Subcutaneous preadipocyte (primary cell): ENCODE measurements around a stretch of chr10.

GRCh38 chr10:72319241-72319817 lies 35.4 kb downstream of the DNAJB12 start:
- CAGE, long polyA plus RNA: no peak

- CAGE, long polyA plus RNA: no peak
Measured at GRCh38 chr10:72326189-72326503, 28.6 kb downstream of the DNAJB12 start.

DNA sequence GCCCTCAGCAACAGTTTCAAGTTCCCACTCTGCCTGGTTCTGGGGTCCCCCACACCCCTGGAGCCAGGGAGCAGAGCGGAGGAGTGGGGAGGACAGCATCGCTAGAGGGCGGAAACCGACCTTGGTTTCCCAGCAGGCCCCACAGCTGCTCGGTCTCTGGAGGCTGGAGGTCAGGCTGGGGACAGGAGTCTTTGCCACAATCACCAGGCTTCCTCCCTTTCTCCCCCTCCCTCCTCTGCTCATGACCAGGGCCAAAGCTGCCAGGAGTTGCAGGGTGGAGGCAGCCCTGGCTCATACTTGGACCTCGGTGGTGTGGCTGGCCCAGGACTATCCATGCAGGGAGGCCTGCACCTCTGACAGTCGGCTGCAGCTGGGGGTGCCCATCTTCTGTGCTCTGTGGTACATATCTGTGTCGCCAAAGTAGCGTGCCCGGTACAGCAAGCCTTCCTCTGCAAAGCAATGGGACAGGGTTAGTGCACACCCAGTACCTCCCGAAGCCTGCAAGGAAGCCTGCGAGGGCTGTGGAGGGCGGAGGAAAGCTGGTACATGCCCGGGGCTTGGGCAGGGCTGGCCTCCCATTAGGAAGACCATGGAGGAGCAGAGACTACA lies 19.1 kb downstream of the DNAJB12 start:
- CAGE, long polyA plus RNA: no peak

DNA sequence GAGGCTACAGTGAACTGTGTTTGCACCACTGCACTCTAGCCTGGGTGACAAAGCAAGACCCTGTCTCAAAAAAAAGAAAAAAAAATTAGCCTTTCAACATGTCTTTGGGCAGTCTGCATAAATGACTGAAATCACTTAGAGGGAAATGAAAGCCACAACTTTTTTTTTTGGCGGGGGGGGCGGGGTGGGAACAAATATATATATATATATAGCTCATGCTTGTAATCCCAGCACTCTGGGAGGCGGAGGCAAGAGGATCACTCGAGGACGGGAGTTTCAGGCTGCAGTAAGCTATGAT lies 23.4 kb upstream of the MICU1 start:
- CAGE, long polyA plus RNA: no peak

DNA sequence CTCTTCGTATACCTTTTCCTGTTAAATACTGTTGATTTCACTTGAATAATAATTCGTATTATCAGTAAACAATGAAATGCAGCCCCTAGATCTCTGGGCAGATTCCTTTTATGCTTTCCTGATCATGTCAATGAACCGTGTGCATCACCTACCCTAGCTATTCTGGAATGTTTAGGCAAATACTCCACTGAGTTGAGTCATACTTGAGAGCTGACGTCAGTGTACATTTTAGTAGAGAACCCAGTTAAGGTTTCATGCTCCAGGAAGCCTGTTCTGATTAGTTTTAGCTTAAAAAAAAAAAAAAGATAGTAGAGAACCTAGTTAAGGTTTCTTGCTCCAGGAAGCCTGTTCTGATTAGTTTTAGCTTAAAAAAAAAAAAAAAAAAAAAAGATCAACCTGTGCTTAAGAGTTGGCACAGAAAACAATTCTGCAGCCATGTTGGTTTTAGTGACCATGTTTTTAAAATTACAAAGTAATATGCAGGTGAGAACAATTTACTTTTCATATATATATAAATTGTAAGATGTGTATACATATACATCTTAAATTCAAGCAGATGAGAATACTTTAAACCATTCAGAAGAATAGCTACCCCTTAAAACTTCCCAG lies 3.7 kb upstream of the MCU start:
- CAGE, long polyA plus RNA: no peak

DNA sequence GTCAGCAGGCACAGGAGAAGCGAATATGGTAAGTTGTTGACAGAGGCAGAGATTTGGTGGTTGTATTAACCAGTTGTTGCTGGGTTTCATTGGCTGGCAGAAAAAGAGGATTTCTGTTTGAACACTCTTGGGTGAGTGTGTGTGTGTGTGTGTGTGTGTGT lies 976 bp downstream of the MCU start:
- CAGE, long polyA plus RNA: no peak

GRCh38 chr10:72693200-72693838 lies 1.4 kb downstream of the MCU start:
- CAGE, long polyA plus RNA: no peak

DNA sequence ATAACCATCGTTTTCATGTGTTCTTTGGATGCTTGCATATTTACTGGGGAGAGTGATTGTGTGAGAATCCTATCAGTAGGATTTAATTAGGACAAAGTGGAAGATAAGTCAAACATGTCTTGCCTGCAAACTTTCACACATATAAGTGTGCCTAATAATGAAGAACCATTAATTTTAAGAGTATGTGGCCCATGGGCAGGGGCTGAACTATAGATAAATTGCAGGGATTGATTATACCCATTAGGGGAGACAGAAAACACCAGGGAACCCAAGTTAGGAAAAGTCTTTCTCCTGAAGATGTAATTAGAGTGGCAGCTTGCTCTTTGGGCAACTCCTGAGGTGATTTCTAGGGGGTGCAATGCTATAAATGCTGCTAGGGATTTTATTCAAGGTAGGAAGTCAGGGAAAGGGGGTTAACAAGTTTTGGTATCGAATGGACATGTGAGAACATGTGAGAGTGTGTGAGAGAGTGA lies 50.6 kb downstream of the MCU start:
- CAGE, long polyA plus RNA: no peak

- CAGE, long polyA plus RNA: no peak
Measured at GRCh38 chr10:73136523-73136887, 26.2 kb downstream of the NUDT13 start.

- CAGE, long polyA plus RNA: no peak
Measured at GRCh38 chr10:73229952-73231114, 16.7 kb downstream of the DNAJC9 start.

DNA sequence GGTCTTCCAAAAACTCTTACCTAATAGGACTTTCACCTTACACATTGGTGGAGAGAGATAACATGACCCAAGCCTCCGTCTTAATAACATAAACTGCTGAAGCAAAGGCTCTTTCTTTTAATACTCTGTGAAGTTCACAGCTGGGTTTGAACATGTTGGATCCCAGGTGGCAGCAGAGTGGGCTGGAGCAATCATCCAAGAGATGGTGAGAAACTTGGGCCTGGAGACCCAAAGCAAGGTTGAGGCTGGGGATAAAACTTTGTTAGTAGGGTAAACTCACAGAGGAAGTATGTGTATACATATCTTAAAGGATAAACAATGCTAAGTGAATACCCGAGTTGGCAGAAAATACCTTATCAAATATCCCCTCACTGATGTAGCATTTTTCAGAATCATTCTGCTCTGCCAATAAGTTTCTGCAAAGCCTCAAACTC lies 751 bp upstream of the DNAJC9 start:
- CAGE, long polyA plus RNA: no peak

DNA sequence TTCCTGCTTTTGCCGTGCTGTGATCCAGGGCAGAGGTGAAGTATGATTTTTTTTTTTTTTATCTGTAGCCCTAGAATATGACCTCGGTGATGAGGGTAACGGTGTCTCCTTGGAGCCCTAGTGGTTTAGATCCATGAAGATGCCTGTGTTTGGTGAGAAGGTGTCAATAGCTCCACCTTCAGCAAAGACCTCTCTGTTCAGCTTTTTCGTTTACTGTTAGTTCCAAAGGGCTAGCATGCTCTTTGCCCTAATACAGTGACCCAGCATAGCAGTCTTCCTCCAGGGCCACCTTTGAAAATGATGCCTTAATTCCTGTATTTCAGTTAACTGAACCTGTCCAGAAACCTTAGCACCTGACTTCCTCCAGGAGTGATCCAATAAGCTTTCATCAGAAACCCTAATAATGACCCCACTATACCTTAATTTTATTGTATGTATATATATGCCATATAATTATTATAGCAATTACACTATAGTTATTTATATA lies 819 bp upstream of the MRPS16 start:
- CAGE, long polyA plus RNA: no peak

- CAGE, long polyA plus RNA: no peak
Measured at GRCh38 chr10:73498829-73499230, 3.0 kb upstream of the PPP3CB start.

- CAGE, long polyA plus RNA: no peak
Measured at GRCh38 chr10:73575491-73576971, 15.1 kb downstream of the USP54 start.

GRCh38 chr10:73625269-73626212 lies 15.7 kb downstream of the MYOZ1 start:
- CAGE, long polyA plus RNA: no peak

DNA sequence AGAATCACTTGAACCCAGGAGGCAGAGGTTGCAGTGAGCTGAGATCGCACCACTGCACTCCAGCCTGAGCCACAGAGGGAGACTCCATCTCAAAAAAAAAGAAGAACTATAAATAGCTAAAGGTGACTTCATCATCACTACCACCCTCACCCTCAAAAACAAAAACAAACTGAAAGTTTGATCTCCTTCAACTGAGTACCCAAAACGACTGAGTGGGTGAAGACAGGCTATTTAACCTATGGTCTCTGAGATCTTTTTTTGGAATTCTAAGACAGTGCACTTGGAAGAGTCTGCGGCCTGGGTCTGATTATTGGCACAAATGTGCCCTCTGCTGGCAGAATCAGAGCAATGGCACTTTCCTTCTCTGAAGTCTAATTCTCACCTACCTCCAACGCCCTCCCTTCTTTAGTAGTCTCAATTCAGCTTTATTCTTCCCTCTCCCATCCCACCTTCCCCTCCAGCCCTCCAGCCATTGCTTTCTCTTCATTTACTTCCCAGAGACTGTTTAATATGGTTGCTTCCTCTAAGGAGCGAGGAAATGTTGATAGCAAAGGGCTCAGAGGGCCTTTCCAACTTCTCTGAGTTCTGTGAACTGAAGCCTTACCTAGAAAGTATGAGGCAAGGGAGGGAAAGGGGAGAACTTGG lies 2.9 kb upstream of the MYOZ1 start:
- CAGE, long polyA plus RNA: no peak

DNA sequence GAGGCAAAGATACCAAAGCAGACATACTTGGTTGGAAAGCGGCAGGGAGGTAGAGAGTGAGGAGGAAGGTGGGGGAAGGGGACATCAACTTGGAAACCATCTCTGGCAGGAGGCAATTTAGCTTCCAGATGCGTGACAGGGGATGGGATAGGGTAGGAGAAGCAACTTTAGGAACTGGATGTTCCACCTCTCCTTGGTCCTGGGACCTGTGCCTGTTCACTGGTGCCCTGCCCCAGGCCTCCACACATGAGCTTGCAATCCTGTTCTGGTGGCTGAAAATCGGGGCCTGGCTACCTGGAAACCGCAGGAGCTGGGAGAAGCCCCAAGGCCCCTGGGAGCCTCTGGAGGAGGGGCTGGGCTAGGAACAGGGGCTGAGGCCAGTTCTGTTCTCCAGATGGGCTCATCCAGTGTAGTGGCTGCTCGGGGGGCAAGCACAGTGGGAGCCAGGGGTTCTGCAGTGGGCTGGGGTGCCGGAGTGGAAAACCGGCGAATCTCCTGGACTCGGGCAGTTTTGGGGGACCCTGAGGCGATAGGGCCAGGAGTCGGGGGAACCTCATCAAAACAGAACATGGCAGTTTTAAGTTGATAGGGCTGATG lies 5.3 kb upstream of the MYOZ1 start:
- CAGE, long polyA plus RNA: no peak

GRCh38 chr10:73659745-73660257 lies 4.0 kb upstream of the SYNPO2L start:
- CAGE, long polyA plus RNA: no peak

DNA sequence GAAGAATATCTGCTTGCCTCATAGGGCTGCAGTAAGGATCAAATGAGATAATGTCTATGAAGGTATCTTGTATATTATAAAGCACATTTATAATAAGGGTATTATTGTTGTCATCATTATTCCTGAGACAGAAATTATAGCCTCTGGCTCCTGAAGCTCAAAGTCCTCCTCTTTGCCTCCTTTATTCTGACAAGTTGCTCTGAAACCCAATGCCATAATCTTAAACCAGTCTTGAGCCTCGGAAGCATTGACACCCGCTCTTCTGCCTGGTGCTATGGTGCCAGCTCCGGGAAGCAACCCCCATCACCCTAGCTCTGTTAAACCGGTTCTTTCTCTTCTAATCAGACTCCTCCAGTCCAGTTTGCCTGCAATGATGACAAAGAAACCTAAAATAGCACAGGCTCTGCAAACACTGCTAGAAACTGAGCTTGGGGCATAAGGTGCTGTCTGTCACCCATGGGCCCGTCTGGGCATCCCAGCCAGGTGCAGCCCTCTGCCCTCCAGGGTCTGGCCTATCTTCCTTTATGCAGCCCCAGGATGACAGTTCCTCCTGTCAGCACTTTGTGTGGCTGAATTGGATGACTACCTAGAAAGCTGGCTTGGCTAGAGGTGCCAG lies 14.1 kb upstream of the CAMK2G start:
- CAGE, long polyA plus RNA: no peak

DNA sequence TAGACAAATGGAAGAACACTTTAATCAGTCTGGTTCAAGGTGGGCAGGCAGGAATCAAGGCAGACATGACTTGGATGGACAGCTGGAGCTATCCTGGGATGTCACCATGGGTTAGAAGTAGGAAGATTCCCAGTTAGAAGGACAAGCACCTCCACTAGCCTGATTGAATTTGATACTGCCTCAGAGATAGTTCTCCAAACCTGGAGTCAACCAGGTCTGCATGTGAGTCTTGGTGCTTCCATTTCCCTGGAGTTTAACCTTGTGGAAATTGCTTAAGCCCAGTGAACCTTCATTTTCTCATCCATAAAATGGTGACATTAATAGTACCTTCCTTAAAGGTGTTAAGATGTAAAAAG lies 6.3 kb upstream of the PLAU start:
- CAGE, long polyA plus RNA: no peak